ENCODE measurements around a stretch of chr4.

DNA sequence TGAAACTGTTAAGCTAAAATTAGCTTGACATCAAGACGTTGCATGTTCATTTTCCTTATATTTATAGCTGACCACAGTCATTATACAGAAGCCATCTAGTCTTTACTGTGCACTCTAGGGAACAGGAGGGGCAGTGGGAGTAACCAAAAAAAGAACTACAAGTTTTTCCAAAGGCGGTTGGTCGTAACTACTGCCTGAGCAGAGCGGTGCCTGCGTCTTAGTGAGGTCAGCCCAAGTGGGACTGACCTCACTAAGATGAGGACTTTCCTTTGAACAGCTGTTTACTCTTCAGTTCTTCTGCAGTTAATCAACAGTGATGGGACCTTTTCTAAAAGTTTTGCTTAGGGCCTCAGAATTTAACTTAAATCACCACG, 192.3 kb downstream of the SPRY1 start:
- RRBS, 2 experiments = no CpG with 5 or more reads among the region's 6 CpGs

DNA sequence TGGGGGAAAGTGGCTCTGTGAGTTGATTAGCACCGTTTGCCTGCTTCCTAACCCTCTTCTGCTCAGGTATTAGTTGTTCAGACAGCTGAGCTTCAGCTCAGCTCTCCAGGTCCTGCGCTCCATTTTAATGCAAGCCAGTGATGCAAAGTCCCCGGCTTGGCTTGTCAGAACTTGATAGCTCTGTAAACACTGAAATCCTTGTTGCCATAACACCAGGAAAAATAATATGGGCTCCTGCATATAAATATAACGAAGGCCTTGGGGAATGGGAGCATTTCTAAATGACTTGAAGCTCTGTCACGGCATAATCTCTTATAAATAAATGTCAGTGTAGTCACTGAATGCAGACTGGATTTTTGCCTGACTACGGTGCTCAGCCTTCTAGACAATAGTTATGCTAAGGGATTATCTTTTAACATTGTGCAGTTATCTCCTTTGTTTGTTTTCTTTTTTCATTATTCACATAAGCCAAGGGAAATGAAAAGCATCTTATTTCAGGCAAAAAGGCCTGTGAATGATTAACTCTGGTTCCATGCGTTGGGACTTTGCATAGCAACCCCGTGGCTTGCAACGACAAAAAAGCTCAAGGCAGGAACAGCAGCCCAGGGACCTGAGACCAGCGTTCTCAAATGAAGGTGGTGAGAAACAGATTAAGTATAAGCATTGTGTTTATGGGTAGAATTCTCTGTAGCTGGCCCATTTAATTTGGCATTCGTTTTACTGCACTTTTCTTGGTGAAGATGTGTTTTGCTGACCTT, 253.3 kb downstream of the SPRY1 start:
- RRBS, 2 experiments = no CpG with 5 or more reads among the region's 11 CpGs

- RRBS, 2 experiments = no CpG with 5 or more reads among the region's 8 CpGs
Measured at GRCh38 chr4:124670970-124671718, 41.4 kb downstream of the ANKRD50 start.

DNA sequence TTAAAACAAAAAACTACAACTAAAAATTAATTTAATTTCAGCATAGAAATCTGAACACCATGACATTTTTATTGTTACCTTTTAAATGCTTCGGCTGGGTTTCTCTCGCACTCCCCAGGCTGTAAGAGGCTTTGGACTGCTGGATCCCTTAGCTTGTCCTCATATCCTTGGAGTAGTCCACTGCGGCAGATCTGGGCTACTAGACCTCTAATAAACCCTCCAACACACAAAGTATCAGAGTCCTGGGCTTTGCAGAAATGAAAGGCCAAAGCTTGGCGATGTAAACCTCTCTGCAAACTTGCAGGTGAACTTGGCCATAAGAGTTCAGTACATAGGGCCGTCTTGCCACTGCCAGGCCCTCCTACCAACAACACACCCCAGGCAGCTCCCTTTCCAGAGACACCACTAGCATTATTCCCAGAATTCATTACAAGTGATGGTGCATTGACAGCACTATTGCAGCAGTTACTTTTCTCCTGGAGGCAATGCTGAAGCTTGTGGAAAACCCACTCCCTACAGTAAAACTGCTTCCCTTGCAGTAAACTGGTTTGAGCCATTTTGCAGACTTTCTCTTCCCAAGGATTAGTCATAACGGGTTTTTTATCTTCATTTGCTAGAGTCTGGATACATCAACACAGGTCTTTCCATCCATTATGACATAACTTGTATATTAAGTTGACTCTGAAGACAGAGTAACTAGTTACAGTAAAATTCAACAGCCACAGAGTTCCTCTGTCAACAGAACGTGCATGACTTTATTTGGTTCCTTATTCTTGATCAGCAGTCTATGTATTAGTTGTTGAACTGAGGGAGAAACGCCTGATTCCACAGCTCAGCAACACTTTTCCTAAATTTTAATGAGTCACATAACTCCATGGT, 2.4 kb downstream of the ANKRD50 start:
- RRBS, 2 experiments = no CpG with 5 or more reads among the region's 8 CpGs

- RRBS, 2 experiments = no CpG with 5 or more reads among the region's 14 CpGs
Measured at GRCh38 chr4:124713170-124713655, 681 bp upstream of the ANKRD50 start.

DNA sequence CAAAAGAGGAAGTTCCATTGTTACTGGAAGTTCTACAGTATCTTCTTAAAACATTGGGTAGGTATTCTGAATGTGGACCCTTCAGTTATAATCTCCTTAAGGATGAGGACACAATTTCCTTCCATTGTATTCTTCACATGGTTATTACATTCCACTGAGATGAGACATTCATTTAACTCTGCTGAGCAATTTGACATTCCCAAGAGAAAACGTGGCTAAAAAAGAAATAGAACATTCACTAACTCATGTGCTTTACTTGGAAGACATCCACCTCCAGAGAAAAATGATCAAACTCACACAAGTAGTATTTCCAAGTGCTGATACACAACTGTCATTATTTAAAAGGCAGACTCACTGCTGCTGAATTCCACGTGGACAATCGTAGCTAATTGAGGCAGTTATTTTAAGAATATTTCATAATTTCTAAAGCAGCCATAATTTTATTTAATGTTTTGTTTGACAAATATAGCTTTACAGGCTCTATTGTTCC, 227.9 kb upstream of the ANKRD50 start:
- RRBS, 2 experiments = no CpG with 5 or more reads among the region's 3 CpGs

- RRBS, 2 experiments = no CpG with 5 or more reads among the region's 9 CpGs
Measured at GRCh38 chr4:126483574-126484450, 1148.9 kb upstream of the INTU start.

DNA sequence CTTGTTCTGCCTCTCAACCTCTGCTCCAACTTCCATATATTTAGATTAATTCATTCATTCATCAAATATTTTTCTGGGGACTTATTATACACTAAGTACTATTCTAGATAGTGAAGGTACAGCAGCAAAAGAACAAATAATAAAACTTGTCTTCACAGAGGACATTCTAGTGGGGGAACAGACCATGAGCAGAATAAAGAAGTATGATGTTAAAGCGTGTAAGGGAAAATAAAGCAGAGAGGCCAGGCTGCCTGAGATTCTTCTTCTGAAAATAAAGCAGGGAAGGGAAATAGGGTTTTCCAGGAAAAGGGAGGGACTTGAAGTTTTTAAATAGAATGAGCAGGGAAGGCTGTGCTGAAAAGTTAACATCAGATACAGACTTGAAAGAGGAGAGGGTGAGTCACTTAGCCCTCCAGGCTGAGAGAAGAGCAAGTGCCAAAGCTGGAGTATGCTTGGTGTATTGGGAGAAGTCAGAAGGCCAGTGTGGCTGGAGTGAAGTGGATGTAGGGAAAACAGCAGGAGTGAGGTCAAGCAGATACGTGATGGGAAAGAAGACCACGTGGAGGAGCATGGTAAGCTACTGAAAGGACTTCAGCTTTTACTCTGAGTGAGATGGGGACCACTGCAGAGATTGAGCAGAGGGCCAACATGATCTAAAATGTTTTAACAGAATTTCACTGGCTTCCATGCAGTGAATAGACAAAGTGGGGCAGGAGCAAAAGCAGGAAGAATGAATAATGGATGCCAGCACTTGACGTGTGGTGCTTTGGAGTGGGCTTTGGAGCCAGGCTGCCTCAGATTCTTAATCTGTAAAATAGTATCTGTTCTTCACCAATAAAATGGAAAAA, 9.9 kb upstream of the PLK4 start:
- RRBS, 2 experiments = no CpG with 5 or more reads among the region's 4 CpGs

- RRBS, 2 experiments = no CpG with 5 or more reads among the region's 2 CpGs
Measured at GRCh38 chr4:127973592-127974087, 8.4 kb downstream of the ABHD18 start.

DNA sequence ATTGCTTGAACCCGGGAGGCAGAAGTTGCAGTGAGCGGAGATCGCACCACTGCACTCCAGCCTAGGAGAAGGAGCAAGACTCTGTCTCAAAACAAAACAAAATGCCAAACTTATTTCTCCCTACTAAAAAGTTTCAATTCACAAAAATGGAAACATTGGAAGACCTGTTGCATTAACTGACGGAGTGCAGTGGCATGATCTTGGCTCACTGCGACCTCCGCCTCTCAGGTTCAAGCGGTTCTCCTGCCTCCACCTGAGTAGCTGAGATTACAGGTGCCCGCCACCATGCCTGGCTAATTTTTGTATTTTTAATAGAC, 23.9 kb upstream of the LARP1B start:
- RRBS, 2 experiments = no CpG with 5 or more reads among the region's 8 CpGs

DNA sequence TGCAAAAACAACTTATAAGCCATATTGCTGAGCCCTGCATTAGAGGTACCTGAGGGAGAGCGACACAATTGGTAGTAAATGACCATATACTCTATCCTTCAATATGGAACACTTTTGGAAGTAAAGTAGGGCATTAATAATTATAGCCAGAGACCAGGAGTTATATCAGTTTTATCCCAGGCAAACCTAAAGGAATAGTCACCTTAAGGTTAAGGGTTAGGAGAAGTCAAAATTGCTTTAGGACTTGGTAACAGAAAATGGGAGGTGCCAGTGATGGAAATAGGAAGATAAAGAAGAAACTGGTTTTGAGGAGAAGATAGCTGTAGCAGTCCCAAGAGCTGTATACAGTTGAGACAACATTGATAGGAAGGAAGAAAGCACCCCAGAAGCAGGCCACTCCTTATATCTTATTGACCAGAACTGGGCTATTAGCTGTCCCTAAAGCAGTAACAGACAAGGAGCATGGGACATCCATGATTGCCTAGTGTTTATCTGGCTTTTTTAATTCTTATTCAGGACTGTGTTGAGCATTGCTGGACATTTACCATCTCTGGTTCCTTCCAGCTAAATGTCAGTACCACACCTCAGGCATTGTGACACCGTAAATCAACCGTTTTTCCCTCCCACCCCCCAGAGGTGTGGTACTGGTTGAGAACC, 1.9 kb upstream of the PGRMC2 start:
- RRBS, 2 experiments = no CpG with 5 or more reads among the region's 3 CpGs

DNA sequence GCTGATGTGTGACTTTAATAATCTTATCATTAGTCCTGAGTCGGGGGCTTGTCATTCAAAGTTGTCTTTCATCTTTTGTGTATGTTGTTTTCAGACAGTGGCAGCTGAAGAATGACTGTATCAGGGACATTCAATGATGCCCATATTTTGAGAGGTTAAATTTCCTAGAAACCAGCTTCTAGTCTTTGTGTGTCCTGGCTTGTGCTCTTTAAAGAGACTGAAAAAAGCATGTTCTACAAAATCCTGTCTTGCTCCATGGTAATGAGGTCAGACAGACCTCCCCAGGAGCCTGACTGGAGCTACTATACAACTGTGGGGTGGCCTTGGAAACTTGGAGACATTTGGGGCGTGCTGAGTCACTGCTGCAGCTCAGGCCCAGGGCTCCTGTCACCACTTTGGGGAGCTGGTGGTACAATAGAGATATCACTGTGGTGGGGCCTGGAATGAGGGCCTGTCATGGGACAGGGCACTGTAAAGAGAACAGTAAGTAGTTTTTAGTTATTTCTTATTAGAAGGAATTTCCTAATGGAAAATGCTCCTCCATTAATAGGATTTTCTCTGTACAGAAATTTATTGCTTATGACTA, 207.5 kb upstream of the JADE1 start:
- RRBS, 2 experiments = no CpG with 5 or more reads among the region's 2 CpGs

- RRBS, 2 experiments = no CpG with 5 or more reads among the region's 19 CpGs
Measured at GRCh38 chr4:128634969-128635925, 174.3 kb upstream of the JADE1 start.

DNA sequence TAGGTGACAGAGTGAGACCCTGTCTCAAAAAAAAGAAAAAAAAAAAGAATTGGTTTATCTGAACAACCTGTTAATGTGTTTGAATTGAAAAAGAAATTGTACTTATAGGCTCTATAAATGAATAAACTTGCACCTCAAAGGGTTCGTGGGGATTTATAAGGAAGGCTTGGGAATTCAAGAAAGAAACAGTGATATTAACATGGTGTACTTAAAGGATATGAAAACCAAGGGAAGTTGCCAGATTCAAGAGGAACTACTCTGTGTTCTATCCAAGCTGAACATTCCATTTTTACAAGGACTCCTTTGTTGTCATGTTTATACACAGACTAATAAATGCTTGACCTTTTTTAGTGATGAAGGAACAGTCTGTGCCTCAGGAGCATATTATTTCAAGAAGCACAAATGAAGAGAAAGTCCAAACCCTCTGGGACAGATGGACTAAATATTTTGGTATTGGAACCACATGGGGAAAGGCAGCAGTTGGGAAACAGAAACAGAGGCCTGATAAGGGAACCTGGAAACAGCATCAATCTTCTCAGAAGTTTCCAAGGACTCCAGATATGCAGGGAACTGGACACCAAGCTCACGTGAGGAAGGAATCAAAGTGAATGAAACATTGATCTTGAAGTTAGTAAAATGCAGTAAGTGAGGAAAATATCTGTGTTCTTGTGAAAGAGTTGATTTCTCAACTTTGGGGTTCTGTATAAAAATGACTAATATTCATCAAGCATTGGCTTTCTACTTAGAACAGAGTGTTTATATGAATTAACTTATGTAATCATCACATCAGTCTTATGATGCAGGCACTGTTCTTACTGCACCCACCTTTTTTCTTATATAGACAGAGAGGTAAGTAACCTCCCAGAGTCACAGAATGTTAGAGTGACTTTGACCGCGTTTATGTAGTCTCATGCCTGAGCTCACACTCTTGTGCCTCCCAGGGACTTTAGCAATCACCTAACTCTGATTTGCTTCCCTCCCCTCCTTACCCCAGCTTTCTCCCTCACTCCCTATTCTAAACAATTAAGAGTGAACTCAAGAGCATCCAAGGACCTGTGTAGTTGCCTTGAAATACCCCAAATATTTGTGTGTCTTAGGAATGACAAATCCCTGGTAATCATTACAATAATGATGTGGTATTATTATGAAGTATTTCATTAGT, 149.0 kb upstream of the JADE1 start:
- RRBS, 2 experiments = no CpG with 5 or more reads among the region's 4 CpGs

DNA sequence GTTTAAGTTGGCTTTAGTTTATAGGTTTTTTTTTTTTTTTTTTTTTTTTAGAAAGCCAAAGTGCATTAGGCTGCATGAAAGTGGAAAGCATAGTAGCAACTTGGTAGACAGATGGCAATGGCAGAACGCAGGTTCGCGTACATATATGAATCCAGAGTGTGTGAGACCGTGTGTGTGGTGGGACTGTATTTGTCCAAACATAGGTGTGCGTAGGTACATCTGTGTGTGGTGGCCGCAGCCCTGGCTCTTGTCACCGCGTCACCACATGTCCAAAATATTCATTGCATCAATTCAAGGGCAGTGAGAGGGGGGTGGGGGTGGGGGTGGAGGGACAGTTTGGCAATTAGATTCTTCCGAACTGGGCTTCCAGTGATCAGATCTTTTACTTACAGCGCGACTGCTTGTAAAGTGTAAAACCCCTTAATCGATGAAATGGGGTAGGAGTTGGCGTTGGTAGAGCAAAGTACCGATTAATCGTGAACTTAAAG, 970 bp downstream of the JADE1 start:
- RRBS, 2 experiments = no CpG with 5 or more reads among the region's 15 CpGs

- RRBS, 2 experiments = under 1 to 1% methylated on average over 15 to 18 of the region's 24 CpGs
Measured at GRCh38 chr4:128812578-128812906, 3.0 kb downstream of the JADE1 start.

- RRBS, 2 experiments = no CpG with 5 or more reads among the region's 2 CpGs
Measured at GRCh38 chr4:128967643-128968243, 125.6 kb downstream of the SCLT1 start.

GRCh38 chr4:132227351-132227643, 921.8 kb upstream of the PCDH10 start:
- RRBS, 2 experiments = no CpG with 5 or more reads among the region's 6 CpGs

GRCh38 chr4:133154804-133155263, 5.7 kb downstream of the PCDH10 start:
- RRBS, 2 experiments = no CpG with 5 or more reads among the region's 4 CpGs

GRCh38 chr4:133886547-133886989, 315.0 kb downstream of the PABPC4L start:
- RRBS, 2 experiments = no CpG with 5 or more reads among the region's 3 CpGs